H9 (cell line): ENCODE measurements around a stretch of chr4.

DNA sequence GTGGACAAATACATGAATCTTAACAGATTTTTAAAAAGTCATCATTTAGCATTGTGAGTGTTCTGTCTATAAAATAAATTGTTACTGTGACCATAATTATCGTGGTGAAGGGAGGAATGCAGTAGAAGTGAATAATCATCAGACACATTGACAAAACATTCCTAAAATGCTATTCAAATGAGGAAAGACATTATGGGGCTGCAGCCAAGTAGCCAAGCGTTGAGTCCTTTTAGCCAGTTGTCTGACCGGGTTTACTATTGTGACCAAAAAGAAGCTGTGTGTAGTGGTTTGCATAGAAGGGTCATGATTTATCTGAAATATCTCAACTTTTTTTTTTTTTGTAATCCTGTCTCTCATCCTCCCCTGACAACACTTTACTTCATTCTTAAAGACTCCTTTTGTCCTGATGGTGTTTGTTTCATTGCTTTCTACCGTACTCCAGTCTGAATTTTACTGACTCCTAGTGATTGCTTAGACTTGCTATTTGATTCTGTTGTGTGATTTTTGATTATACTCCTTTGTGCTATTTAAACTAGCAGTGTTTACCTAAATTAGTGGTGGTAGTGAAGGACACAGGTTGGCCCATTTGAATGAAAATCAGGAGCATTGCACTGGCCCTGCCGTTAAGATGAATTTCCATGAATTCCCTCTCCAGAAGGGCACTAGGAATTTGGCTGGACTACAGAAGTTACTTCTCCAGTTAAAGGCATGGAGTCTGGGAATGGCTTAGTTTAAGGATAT is 19.7 kb downstream of the WWC2 start:
- PRO-cap = bidirectional peak, plus-strand start at position 190 of the sequence, minus-strand start at position 133 of the sequence

GRCh38 chr4:183183010-183184001 is 84.2 kb downstream of the WWC2 start:
- PRO-cap = bidirectional peak, plus-strand start at chr4:183183009, minus-strand start at chr4:183183066; bidirectional peak, plus-strand start at chr4:183183533, minus-strand start at chr4:183183297

- PRO-cap = no peak
These were observed 51.4 kb downstream of the CLDN22 start for GRCh38 chr4:183268652-183269144.

GRCh38 chr4:183503553-183504041 is 1.3 kb upstream of the ING2 start:
- PRO-cap = no peak

DNA sequence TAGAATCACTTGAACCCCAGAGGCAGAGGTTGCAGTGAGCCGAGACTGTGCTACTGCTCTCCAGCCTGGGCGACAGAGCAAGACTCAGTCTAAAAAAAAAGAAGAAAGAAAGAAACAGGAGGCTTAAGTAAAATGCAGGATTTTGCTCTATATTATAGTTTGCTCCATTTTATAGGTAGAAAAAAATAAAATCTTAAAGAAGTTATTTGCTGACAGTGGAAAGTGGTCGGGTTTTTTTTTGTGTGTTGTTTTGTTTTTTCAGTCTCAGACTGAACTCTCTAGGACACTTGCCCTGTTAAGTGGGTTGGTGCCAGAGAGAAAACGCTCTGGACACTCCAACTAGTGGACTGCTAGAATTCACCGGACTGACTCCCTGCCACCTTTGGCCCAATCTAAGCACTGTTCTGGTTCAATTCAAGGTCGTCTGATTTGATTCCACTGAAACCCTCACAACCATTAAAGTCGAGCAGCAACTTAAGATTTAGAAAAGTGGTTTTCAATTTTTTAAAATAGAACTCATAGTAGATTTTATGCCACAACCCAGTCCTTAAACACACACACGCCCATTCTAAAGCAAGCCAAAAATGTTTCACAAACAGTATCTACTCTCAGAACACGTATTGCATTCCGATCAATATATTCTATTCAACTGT is 27.4 kb downstream of the RWDD4 start:
- PRO-cap = no peak

- PRO-cap = no peak
These were observed 106.2 kb downstream of the TRAPPC11 start for GRCh38 chr4:183765023-183766054.

- PRO-cap = no peak
These were observed 123.5 kb downstream of the STOX2 start for GRCh38 chr4:184028476-184029221.

DNA sequence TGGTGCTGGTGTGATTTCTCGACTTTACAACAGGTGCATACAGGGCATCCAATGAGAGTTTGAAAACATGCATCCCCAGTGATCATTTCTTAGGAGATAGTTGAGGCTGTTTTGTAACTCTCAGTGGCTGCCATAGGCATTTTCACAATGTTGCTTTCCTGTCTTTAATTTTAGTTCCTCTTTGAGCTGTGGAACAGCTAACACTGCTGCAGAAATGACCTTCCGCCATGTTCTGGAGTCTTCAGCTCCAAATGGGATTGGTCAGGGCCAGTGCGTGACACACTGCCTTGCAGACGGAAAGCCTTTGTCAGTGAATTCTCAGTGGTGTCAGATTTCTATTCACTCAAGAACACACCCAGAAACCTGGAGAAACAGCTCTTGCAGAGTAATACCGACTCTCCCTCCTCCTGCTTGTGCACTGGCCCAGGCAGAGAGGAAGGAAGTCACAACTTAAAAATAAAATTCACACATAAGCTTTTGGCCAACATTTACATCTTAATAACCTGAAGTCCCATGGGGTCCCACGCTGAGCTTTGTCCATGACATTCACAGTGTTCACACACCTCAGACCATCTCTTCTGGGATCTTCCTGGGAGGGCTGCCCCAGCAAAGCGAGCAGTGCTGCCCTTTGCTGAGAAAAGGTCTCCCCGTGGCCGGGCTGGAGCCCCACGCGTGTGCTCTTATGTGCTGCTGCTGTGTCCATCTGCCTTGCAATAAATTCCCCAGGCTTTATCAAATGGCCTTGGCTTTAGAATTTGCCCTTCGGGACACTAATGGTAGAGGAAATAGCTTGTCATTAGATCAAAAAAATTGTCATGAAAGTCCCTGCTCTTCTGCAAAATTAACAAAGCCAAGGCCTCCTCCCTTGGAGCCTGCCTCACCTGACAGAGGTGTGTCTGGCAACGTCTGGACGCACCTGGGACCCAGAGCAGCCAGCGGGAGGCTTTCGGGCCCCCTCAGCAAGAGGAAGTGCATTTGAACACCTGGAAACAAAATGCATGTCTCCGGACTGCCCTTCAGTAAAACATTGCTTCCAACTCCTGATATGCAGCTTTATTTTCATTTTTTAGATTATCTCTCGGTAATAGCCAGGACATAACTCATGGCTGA is 126.8 kb downstream of the IRF2 start:
- PRO-cap = bidirectional peak, plus-strand start at position 388 of the sequence, minus-strand start at position 234 of the sequence

DNA sequence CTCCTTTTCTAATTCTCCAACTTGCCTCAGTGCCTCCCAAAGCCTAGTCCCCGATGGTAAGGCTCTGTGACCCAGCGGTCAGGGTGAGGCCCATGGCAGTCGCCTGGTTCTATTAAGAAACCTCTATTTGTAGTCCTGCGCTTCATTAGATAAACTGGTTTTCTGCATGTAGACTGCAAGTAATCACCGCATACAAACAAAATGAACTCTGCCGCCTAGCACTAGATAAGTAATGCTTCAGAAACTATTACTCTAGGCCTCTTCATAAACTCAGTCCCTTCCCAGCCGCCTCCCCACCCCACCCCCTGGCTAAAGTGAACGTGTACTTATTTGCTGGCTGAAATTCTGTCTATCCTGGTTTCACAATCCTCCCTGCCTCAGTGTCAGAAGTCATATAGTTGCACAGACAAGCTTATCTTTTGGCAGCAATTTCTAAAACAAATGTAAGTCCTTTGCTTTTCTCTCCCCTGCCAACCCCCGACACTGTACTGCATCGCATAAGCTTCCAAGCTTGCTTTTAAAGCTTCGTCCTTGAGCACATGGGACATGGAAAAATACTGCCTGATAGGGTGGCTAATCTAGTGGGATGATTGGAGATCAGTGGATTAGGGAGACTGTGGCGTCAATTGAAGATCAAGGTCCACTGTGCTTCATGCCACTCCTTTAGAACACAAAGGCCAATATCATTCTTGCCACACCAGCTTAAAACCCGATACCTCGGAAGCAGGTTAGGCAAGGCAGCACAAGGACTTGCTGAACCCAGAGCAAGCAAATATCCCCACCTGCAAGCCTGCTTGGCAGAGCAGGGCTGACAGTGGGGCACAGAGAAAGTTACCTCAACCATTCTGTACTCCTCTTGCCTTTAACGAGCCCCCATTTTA is 125.8 kb downstream of the IRF2 start:
- PRO-cap = no peak

DNA sequence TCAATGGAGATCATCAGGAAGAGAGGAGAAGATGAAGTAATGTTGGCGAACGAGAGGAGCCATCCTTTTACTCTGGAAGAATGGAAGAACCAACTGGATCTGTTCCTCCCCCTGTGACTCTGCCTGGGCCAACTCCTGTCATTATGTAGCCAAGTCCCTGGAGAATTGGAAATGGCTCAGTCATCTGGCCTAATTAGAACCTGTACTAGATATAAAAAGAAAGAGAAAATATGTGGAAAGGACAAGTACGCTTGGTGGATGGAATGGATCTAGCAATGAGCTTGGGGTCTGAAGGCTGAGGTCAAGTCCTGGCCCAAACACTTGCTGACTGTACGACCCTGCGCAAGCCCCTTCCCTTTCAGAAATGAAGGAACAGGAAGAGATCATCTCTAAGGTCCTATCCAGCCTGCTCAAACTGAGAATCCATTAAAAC is 76.5 kb downstream of the IRF2 start:
- PRO-cap = no peak

DNA sequence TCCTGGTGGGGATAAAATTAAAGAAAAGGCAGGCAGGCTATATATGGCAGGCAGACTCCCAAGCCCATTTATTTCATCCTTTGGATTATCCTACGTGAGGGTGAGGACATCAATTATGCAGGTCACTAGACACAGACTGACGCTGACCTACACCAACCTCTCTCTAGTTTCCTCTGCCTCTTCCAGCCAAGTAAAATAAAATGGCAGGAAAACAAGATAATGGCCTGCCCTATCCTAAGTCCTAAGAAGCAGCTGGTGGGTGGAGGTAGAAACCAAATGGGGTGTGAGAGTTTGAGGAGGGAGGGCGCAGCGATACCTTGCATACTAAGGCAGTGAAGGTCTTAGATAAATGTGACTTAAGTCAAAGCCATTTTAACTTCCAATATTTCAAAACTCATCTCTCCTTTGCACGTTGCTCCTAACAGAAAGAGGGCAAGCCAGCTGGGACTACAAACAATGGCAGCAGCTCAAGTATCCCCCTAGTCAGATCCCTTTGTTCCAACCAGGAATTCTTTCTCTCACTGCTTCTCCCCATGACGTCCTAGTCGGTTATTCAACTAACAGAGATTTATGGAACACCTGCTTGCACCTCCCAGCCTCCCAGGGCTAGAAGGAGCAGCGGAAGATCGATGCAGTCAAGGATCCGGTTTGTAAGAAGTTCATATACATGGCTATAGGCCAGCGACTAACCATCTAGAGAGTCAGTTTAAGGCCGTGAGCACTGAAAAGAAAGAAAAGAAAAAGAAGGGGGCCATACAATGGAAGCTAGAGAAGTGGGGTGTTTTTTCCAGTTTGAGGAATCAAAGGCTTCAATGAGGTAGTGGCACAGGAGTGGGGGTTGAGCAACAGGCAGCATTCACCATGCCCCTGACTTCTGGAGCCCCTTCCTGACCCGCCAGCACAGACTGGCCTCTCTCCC is 72.6 kb downstream of the IRF2 start:
- PRO-cap = unidirectional peak, minus-strand start at position 192 of the sequence; bidirectional peak, plus-strand start at position 609 of the sequence, minus-strand start at position 449 of the sequence

GRCh38 chr4:184407783-184408582 is 66.4 kb downstream of the IRF2 start:
- PRO-cap = no peak

DNA sequence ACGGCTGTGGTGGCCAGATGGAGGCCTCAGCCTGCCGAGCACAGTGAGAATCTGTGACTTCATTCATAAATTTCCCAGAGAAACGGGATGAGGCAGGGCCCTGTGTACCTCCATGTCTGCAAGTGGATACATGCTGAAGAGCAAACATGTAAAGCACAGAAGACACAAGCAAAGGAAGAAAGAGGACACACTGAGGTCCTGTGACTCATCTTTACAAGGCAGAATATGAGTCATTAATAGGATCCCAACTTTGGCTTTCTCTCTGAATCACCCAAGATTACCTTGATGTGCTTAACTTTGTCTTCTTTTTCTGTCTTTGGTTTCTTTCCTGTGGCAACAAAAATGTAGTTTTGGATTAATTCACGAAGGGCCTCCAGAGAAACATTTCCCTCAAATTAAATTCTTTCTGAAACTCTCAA is 56.5 kb downstream of the IRF2 start:
- PRO-cap = no peak

DNA sequence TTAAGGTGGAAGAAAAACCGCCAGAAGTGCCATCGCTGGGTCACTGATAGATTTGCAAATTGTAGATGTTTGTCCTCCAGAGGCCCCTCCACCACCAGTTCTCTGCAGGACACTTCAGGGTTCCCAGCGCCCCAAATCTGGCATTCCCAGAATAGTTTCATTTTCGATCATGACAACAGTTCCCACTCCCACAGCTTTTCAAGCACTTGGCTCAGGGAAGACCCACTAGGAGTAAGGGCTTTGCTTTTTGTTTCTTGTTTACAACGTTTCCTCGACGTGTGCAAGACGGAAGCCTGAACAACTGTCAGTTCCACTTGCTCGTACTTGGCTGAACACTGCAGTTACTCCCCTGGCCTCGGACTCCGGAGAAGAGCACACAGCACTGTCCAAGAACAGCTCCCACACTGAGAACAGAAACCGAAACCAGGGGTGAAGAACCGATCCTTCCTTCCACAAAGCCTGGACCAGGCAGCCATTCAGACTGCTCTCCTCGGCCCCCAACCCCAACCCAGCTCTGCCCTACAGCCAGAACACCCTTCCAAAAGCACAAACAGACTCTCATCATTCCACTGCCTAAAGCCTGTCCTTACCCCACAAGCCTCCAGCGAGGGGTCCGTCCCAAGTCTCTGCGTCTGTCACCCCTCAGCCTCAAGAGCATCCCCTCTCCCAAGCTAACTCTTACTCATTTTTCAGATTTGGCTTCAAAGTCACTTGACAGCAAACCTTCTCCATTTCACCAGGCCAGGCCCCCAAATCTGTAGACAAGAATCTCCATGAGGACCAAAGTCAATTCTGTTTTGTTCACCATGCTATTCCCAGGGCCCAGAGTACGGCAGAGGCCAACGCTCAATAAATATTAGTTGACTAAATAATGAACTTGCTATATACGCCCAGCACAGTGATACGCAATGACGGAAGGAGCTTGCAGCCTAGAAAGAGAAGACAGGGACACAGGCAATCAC is 25.4 kb downstream of the IRF2 start:
- PRO-cap = no peak

DNA sequence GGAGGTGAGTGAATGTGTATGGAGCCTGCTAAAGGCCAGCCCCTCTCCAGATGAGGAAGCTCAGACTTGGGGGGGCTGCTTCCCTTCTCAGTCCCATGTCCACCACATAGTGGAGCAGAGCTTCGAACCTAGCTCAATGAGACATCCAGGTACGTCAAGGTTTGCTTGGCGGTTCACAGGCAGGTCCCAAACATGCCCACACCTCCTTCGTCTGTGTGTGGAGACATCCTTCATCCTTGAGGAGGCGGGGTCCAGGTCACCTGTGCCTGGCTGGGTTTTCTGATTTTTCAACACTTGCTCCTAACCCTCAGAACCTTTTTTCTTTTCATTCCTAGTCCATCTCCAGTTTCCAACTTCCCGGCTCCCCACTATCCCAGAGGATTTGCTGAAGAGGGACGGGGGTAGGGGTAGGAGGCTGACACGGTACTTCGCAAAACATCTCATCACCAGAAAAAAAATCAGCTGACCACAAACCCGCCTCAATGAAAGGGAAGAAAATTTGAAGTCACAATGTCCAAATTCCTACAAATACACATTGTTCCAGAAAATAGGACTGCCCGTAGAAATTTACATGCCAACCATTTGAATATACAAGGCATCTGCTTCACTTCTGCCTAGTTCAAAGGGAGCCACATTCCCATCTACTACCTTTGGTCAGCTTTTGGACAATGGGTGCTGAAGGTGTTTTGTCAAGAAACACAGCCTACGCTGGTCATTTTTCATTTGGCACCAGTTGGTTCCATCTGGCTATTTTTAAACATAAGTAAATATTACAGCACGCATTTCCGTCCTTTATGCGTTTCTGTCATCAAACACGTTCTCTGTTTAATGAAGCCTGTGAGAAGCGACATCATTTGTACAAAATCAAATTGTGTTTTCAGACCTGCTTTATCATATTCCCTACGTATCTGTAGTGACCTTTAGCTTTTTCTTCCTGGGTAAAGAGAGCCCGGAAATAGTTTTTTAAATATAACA is 30.9 kb downstream of the ACSL1 start:
- PRO-cap = no peak

GRCh38 chr4:184805193-184805984 is 20.4 kb downstream of the ACSL1 start:
- PRO-cap = no peak

- PRO-cap = no peak
These were observed 10.7 kb downstream of the ACSL1 start for GRCh38 chr4:184814596-184815967.

DNA sequence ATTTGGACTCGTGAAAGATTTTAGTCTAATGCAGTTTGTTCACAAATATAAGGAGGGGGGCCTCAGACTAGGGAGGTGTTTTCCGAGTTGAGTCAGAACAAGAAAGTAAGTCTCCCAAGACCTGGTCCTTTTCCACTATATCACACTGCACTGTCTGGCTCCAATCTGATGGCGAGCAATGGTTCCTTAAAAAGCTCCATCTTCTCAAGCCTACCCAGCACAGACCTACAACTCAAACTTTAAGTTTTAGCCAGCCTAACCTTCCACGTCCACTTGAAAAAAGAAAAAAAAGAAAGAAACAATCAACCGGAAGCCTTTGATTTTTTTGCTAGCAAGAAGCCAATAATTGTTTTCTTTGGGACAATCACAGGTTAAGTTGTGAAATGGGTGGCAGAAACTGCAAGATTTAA is 1.2 kb downstream of the ACSL1 start:
- PRO-cap = no peak

DNA sequence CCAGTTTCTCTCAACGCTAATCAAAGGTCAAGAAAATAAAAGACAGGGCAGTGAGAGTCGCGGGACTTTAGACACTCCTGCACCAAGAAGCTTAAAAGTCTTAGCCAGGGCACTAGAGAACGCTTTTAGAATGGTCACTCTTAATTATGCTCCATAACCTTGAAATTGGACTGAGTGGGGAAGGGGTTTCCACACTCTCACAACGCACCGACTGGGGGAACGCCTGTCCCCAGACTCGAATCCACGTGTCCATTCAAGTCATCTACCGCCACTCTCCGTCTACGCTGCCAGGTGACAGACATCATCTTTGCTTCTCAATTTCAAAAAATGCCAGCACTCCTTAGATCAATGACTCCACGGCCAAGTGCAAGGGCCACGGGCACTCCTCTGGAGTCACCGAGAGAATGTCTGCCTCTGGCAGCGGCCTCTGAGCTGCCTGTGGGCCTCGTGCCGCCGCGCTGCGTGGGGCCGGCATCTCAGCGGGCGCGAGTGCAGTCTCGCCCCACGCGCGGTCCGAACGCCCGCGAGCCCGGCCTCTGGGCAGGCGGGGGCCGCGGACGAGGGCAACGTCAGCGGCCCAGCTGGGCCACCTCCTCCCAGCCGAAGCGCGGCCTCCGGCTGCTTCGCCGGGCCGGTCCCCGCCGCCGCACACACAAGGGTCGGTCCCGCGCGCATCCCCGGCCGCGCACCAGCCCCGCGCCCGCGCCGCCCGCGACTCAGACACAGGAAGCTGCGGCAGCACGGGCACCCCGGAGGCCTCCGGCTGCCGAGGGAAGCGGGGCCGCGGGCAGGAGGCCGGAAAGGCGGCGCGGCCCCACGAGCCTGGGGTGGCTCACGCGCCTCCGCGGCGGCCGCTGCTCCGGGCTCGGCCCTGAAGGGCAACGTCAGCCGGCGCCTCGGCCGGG is 558 bp downstream of the ACSL1 start:
- PRO-cap = no peak

- PRO-cap = no peak
These were observed 24.5 kb upstream of the ACSL1 start for GRCh38 chr4:184850241-184850695.